AG10803 (cell line): ENCODE data around the genes DBT and EXTL2.

DNA sequence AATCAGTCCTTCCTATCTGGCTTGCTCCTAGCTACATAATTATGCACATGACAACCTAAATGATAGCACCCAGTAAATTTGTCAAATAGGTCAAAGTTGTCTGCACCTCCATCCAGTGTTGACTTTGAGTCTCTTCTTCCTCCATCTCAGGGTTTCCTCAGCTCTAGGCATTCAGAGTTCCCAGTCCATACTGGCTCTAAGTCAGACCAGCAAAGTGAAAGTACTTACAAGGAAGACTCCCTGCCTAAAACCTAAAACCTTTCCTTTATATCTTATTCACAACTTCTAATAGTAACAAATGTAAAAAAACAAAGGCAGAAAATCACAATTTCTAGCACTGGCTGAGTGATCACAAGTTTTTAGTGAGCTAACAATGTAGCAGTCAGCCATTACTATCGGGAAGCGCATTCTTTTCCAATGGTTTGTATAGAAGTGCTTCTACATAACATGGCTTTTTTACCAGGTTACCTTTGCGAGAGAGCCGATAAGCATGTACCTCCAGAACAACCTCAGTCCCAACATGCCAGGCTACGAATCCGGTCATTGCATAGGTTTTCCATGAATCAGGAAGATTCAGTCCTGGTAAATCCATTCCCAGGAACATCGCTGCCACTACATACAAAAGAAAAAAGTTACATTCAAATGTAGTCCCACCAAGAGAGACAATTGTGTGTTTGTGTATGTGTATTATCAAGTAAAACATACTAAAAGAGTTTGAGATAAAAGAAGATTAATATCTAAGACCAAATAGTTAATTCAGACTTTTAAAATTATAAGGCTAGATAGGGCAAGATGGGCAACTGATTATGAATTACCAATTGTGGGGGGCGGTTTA, 55.9 kb downstream of the FRRS1 start:
- RRBS = no CpG with 5 or more reads among the region's 8 CpGs

- RRBS = no CpG with 5 or more reads among the region's 1 CpG
These were observed 543 bp downstream of the FRRS1 start for GRCh38 chr1:99765962-99766222.

GRCh38 chr1:99900449-99901030, 50.4 kb downstream of the AGL start:
- RRBS = no CpG with 5 or more reads among the region's 4 CpGs

- RRBS = no CpG with 5 or more reads among the region's 2 CpGs
These were observed 31.8 kb downstream of the DBT start for GRCh38 chr1:100217819-100218194.

- RRBS = no CpG with 5 or more reads among the region's 3 CpGs
These were observed 19.0 kb downstream of the DBT start for GRCh38 chr1:100230588-100231010.

GRCh38 chr1:100249465-100250176, at the start of gene DBT:
Gene DBT, minus strand, starts transcription at chr1:100249834.
- RRBS = under 1% methylated on average over 4 of the region's 31 CpGs

DNA sequence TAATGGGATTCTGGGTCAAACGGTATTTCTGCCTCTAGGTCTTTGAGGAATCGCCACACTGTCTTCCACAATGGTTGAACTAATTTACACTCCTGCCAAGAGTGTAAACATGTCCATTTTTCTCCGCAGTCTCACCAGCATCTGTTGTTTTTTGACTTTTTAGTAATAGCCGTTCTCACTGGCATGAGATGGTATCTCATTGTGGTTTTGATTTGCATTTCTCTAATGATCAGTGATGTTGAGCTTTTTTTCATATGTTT, 53.5 kb downstream of the CDC14A start:
- RRBS = no CpG with 5 or more reads among the region's 4 CpGs

GRCh38 chr1:100731257-100731548, 11.7 kb downstream of the VCAM1 start:
- RRBS = no CpG with 5 or more reads among the region's 5 CpGs

DNA sequence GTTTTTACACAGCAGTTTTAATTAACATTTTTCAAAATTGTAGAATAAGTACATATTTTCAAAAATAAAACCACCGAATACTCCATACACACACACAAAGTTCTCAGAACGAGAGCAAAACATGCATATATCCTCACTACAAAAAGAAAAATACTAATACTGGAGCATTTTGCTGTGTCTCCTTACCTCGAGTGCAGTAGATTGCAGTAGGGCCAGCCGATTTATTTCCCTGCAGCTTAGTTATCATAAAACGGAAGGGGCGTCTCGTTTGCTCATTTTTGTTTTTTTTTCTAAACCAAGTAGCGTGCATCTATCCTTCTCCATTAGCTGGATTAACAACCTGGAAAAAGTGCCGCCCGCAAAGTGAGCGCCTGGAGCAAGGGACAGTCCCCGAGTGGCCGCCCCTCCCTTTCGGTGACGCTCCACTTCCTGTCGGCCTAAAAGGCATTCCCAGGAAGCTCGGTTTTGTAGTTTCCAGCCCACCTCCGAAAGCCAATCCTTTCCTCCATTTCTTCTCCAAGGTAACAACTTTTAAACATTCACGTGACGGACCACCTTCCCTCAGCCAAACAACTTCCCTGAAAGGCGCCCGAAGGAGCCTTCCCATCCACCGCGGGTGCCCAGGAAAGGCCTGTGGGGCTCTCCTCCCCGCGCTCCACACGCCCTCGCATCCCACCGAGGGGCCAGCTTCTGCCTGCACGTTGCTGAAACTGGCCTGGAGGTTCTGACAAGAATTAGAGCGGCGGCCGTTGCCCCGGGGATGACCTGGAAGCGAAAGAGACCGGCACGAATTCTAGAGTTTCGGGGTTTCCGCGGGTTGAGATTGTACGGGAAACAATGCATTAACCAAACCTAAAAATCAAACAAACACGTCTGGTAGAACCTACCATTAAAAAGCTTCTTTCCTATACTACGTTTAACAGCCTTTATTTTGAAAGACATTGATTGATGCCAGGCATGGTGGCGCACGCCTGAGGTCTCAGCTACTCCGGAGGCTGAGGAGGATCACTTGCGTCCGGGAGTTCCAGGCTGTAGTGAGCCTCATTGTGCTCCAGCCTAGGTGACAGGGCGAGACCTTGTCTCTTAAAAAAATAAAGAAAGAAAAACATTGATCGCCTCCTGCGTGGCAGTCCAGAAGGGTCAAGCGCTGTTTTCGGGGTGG, at the start of gene EXTL2:
EXTL2 (minus strand) TSS at position 396 of the 1,162 bp plus-strand sequence.
- RRBS = no CpG with 5 or more reads among the region's 53 CpGs

GRCh38 chr1:100924641-100925820, 29.1 kb downstream of the SLC30A7 start:
- RRBS = no CpG with 5 or more reads among the region's 3 CpGs

DNA sequence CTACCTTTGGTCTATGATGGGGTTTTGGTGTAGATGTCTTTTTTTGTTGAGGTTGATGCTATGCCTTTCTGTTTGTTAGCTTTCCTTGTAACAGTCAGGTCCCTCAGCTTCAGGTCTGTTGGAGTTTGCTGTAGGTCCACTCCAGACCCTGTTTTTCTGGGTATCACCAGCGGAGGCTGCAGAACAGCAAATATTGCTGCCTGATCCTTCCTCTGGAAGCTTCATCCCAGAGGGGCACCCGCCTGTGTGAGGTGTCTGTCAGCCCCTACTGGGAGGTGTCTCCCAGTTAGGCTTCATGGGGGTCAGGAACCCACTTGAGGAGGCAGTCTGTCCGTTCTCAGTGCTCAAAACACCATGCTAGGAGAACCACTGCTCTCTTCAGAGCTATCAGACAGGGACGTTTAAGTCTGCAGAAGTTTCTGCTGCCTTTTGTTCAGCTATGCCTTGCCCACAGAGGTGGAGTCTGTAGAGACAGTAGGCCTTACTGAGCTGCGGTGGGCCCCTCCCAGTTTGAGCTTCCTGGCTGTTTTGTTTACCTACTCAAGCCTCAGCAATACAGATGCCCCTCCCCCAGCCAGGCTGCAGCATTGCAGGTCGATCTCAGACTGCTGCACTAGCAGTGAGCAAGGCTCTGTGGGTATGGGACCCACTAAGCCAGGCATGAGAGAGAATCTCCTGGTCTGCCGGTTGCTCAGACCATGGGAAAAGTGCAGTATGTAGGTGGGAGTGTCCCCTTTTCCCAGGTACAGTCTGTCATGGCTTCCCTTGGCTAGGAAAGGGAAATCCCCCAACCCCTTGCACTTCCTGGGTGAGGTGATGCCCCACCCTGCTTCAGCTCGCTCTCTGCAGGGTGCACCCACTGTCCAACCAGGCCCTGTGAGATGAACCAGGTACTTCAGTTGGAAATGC, 53.5 kb downstream of the SLC30A7 start:
- RRBS = no CpG with 5 or more reads among the region's 8 CpGs

GRCh38 chr1:100950620-100951197, 54.8 kb downstream of the SLC30A7 start:
- RRBS = no CpG with 5 or more reads among the region's 5 CpGs

GRCh38 chr1:101239692-101240902, 3.3 kb downstream of the S1PR1 start:
- RRBS = 87% methylated on average over 9 of the region's 38 CpGs

- RRBS = no CpG with 5 or more reads among the region's 9 CpGs
These were observed 72.0 kb downstream of the S1PR1 start for GRCh38 chr1:101308782-101309299.

DNA sequence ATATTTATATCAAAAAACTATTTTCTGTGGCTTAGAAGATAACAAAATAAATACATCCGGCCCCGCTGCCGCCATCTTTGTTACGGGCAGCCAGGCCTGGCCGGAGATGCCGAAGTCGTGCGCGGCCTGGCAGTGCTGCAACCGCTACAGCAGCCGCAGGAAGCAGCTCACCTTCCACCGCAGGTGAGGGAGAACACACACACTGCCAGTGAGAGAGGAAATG, 323.1 kb downstream of the AMY1C start:
- RRBS = 36% methylated on average over 5 of the region's 12 CpGs

- RRBS = no CpG with 5 or more reads among the region's 6 CpGs
These were observed 282.1 kb downstream of the VAV3 start for GRCh38 chr1:107682381-107683682.

DNA sequence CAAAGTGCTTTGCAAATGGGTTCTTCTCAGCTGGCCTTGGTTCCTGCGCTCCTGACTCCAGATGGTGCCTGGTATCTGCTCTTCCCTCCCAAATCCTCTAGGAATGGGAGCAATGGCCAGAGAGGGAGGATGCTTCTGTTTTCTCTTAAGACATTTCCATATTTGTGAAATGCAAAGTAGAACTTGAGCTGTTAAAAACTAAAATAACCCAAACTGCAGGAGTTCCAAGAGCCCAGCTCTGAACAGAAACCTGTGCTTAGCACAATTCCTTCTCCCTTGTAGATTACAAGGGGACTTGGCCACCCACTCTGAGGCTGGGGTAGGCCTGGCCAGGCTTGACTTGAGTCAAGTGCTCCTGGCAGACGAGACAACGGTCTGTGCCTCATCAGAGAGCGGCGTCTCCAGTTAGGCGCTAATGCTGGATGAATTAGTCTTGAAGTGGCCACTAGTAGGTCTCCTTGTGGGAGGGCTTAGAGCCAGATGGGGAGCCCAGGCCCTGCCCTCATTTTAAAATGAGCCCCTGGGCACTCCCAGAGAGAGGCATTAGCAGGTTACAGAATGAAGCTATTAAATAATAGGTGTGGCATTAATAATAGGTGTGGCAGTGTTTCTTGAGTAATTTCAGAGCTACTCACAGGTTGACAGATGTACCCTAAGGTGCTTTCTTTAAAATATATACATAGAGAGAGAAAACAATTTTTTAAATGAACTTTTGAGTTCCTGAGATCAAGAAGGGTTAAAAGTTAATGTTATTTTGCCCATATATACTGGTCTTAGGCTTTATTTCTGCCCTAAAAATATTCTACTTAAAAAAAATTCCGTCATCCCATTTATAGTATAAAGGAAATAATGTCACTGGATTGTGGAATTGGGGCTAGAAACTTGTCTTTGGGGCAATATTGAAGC, 1.1 kb downstream of the EEIG2 start:
- RRBS = no CpG with 5 or more reads among the region's 7 CpGs

DNA sequence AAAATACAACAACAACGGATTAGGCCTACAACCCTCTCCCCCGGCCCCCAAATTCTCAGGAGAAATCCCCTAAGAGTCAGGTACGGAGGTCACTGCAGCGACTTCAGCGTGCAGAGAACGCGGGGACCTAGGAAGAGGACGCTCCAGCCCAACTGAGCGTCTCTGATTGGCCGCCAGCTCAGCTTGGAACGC, 130 bp upstream of the PRPF38B start:
- RRBS = no CpG with 5 or more reads among the region's 11 CpGs

- RRBS = no CpG with 5 or more reads among the region's 6 CpGs
These were observed 3.9 kb downstream of the PRPF38B start for GRCh38 chr1:108695942-108696556.